Colon Carcinoma Metastatic in the Lung (tissue), 2 donors: Measurements from ENCODE around the genes ANKRD55, MIER3, ACTBL2 and PLK2.

DNA sequence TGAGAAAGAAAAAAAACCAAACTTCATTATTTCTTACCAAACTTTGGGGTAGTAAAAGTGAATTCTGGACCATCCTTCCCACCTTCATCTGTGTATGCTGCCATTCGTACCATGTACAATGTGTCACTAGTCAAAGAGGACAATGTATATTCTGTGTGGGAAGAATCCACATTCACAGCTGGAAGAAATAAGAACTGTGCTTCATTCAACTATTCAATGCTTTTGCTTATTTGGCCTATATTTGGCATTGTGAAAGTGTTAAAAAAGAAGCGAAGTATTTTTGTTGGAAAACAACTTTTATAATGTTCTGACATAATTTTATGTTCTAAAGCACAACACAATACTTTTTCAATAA, 43.4 kb downstream of the IL6ST start:
- PRO-cap, 2 experiments: no peak in any of the 2 experiments

GRCh38 chr5:55959109-55959483, 35.7 kb downstream of the IL6ST start:
- PRO-cap, 2 experiments: no peak in any of the 2 experiments

DNA sequence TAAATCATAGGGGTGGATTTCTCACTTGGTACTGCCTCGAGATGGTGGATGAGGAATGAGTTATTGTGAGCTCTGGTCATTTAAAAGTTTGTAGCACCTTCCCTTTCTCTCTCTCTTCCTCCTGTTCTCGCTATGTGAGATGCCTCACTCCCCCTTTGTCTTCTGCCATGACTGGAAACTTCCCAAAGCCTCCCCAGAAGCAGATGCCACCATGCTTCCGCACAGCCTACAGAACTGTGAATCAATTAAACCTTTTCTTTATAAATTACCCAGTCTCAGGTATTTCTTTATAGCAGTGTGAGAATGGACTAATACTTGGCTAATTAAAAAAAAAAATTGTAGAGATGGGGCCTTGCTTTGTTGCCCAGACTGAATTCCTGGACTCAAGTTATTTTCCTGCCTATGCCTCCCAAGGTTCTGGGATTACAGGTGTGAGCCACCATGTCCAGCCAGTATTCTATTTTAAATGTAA, 19.5 kb downstream of the IL6ST start:
- PRO-cap, 2 experiments: no peak in any of the 2 experiments

DNA sequence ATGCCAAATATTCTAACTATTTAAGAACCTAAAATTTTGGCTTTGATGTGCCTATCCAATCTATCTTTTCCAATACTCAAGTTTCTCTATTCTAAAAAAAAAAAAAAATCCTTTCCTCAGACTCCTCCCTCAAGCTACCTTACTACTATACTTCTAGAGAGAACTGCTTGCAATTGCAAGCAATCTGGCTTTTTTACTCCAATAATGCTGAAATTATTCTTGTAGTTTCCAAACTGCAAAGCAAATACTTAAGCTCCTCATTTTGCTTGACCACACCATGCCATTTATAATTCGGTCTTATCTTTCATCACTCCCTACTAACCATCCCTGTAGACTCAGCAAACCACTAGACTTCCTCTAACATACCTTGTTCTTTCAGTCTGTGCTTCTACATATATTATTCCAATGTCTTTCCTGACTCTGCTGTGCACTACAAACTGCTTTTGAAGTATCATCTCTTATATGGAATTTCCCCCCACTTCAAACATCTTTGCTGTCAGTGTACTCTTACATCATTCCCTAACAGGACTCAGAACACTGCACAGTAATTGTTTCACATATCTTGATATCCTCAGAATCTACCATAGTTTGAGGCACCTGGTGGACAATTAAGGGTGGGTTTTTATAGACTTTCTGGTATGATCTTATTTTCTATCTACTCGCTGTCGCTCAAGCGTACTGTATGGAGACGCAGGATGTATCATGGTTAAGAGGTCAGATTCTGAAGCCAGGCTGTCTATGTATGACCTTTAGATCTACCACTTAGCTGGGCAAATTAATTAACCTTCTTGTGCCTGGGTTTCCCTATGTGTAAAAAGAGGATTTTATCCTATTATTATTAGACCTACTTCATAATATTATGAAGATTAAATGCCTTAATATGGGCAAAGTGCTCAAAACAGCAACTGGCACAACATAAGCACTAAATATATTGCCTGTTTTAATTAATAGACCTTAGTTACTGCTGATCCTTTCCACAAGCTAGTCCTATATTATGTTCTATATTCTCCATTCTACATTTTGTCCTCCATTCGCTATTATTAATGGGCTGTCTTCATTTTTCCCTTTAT, 2.8 kb downstream of the IL6ST start:
- PRO-cap, 2 experiments: no peak in any of the 2 experiments

- PRO-cap, 2 experiments: no peak in any of the 2 experiments
Measured at GRCh38 chr5:56112340-56112988, 117.7 kb upstream of the IL6ST start.

DNA sequence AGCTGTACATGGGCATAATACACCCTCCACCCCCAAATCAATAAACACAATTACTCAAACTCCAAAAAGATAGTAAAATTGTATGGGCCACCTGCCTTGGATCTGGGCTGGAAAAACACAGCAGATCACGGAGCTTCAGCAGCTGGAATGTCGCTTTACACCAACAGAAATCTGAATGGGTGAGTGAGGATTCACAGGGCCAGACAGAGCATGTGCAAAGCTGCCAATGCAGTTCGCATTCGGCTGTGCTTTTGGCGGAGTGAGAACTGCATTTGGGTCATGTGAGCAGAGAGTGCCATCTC, at the start of gene ANKRD55:
Gene ANKRD55, minus strand, starts transcription at position 185 of the 302 bp plus-strand sequence.
- PRO-cap, 2 experiments: no peak in any of the 2 experiments

DNA sequence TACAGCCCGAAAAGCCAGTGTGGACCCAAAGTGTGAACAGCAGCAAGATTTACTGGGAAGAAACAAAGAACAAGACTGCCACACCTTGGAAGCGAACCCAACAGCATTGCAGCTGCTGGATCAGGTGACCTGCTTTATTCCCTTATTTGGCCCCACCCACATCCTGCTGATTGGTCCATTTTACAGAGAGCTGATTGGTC, 15.9 kb upstream of the ANKRD55 start:
- PRO-cap, 2 experiments: no peak in any of the 2 experiments

GRCh38 chr5:56350501-56350870, 117.4 kb upstream of the ANKRD55 start:
- PRO-cap, 2 experiments: no peak in any of the 2 experiments

- PRO-cap, 2 experiments: no peak in any of the 2 experiments
Measured at GRCh38 chr5:56612994-56613370, 202.4 kb upstream of the MAP3K1 start.

DNA sequence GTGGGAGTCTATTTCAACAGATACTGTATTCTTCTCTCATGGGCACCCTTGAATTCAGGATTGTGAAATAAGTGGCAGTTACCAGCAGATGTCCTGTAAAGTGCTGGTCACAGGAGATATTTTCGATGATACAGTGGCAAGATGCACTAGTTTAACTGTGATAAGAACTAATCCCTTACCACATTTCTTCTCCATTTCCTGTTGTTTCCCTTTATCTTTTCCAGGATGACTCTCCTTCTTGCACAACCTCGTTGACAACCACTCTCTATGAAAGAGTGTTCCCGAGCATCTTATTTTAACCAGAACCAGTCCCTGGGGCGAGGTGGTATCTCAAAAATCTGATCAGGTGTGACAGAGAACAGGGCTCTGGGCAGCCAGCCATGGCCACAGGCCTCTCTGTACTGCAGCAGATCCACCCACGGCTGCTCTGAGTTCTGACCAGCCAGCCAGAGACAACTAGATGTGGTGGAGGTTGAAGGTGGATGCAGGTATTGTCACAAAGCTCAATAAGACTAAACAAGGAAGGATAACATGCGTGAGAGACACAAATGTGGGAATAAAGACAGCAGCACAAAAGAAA, 51.3 kb upstream of the MAP3K1 start:
- PRO-cap, 2 experiments: no peak in any of the 2 experiments

- PRO-cap, 2 experiments: no peak in any of the 2 experiments
Measured at GRCh38 chr5:56838272-56838864, 23.0 kb downstream of the MAP3K1 start.

DNA sequence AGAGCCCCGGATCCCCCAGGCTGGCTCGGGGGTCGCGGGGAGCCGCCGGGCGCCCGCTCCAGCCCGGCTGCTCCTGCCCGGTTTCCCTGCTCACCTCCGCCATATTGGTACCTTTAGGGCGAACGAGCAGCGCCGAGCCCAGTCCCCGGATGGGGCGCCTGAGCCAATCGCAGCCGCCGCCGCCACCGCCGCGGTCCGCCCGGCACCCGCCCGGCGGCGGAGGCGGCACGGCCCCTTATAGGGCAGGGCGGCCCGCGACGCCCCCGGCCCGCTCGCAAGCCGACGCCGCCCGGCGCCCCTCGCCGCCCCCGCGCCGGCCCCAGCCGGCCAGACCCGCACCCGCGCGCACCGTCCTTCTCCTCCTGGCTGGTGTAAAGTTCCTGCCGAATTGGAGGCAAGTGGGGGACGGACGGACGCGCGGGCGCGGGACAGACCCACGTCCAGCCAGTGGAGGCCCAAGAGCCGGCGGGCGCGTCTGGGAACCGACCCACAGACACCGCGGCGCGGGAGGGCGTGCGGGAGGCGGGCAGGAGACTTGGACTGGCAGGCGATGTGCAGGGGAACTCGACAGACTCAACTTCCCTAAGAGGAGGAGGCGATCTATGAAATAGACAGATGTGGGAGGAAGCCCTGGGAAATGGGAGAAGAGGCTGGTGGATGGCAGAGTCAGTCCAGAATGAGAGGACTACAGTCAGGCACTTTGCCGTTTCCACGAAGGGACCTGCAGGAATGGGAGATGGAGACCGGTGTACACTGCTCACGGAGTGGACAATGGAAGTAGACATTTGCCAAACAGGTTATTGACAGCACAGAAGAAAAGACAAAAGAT, at the start of gene MIER3:
Gene MIER3, minus strand, starts transcription at position 124 of the 829 bp plus-strand sequence.
- PRO-cap, 2 experiments: peak in 2 of 2 experiments; most common plus-strand start position 219 of the sequence (in 1); most common minus-strand start position 542 of the sequence (in 2)

DNA sequence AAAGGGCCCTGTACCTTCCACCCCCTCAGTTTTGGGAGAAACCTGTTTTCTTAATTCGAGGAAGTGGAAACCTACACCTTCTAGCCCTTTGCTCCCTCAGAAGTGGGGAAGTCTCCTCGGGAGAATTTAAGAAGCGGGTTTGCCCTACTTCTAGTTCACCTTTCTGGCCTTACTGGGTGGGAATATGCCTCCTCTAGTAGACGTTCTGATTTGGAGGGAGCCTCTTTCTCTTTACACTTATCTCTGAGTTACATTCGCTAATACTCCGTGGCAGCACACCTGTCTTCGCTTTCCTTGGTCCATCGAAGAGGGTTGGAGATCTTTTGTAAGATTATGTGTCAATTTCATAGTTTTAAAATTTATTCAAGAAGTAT, 905 bp downstream of the GPBP1 start:
- PRO-cap, 2 experiments: peak in 2 of 2 experiments; most common plus-strand start position 196 of the sequence (in 2)

GRCh38 chr5:57445490-57445978, 37.1 kb downstream of the ACTBL2 start:
- PRO-cap, 2 experiments: no peak in any of the 2 experiments

DNA sequence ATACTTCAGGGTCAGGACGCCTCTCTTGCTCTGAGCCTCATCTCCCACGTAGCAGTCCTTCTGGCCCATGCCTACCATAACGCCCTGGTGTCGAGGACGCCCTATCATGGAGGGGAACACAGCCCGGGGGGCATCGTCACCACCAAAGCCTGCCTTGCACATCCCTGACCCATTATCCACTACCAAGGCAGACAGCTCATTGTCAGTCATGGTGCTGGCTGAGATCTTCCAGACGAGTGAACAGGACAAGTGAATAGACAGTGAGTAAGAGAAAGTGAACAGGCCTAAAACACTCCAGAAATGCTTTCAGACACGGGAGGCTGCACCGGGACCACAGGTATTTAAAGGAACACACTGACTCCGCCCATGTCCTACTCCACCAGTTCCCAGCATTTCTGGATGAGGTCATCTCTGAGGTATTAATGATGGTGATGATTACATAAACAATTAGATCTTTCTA, at the start of gene ACTBL2:
Gene ACTBL2, minus strand, starts transcription at position 314 of the 460 bp plus-strand sequence.
- PRO-cap, 2 experiments: no peak in any of the 2 experiments

DNA sequence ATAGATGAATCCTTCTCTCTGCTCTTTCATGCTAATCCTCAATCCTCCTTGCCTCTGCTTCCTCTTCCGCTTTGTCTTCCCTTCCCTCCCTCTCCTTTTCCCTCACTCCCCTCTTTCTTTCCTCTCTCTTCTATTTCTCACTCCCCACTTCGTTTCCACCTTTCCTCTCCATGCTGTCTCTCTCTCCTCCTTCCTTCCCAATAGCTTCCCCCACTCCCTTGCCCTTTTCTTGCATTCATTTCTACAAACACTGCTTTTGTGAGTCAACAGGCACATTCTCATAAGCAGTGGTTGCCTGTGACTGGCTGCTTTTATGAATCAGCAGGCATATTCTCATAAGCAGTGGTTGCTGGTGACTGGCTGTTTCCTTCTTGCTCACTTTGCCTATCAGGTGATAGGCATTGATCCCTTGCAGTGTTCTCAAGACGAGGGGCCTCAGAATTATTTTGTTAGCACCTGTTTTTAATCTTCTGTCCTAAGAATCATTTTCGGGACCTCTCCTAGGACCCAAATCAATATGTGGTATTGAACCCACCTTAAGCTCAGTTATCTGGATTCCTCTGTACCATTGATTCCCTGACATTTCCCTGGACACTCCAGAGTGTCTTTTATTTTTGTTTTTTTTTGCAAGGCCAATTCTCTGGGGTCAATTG, 116.2 kb upstream of the ACTBL2 start:
- PRO-cap, 2 experiments: no peak in any of the 2 experiments

GRCh38 chr5:57653902-57654469, 171.4 kb upstream of the ACTBL2 start:
- PRO-cap, 2 experiments: no peak in any of the 2 experiments

GRCh38 chr5:57718175-57718713, 235.6 kb upstream of the ACTBL2 start:
- PRO-cap, 2 experiments: no peak in any of the 2 experiments

DNA sequence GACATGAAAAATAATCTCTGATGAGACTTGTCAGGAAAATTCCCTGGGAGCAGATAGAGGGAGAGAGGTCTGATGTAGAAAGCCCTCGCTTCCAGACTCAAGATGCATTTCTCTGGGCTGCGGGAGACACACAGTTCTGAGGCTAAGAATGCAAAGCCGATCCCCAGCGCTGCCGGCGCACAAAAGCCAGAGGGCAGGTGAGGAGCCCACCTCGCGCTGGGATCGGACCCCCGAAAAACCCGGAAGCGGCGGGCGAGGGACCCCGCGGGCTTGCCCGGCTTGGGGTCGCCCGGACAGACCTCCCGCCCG, 581 bp downstream of the PLK2 start:
- PRO-cap, 2 experiments: no peak in any of the 2 experiments

DNA sequence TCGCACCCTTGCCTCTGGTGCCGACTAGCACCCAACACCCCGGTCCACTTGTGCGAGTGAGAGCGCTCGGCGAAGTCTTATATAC, at the start of gene PLK2:
Gene PLK2, minus strand, starts transcription at position 54 of the 85 bp plus-strand sequence.
- PRO-cap, 2 experiments: peak in 2 of 2 experiments; most common minus-strand start position 50 of the sequence (in 1)